Kidney (tissue), 2 donors: ENCODE results near the gene TBC1D5.

DNA sequence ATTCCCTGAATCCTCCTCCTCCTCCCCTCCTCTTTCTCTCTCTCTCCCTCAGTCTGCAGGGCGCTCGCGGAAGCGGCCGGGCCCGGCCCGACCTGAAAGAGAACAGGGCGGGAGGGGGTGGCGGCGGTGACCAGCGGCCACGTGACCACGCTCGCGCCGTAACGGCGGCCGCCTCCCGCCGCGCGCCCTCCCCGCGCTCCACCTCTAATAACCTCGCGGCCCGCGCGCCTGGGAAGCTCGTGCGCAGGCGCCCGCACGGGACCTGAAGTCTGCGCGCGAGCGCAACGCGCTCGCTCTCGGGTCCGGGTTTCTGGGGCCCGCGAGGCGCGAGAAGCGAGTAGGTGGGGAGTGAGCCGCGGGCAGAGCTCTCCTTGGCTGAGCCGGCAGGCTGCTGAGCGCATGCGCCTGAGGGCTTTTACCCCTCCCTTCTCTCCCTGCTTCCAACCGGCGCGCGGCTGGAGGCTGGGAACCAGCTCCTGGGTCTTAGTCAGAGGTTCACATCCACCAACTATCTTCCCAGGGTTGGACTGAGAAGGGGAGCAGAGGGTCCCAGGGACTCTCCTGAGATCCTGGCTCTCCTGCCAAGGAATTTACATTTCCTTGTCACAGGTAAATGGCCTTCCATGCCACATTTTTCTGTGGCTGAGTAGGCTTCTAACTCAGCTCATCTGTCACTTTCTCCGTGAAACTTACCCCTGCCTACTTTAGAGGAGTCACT lies at the start of gene TBC1D5:
Gene TBC1D5, minus strand, starts transcription at position 122 of the 718 bp plus-strand sequence.
- PRO-cap, result bidirectional peak, plus-strand start at position 443 of the sequence, minus-strand start at position 94 of the sequence
- RRBS, result 1% methylated on average over 12 of the region's 59 CpGs

- PRO-cap, result no peak
- RRBS, result no CpG with 5 or more reads among the region's 14 CpGs
These were observed 94.1 kb downstream of the SATB1 start for GRCh38 chr3:18331019-18331463.

DNA sequence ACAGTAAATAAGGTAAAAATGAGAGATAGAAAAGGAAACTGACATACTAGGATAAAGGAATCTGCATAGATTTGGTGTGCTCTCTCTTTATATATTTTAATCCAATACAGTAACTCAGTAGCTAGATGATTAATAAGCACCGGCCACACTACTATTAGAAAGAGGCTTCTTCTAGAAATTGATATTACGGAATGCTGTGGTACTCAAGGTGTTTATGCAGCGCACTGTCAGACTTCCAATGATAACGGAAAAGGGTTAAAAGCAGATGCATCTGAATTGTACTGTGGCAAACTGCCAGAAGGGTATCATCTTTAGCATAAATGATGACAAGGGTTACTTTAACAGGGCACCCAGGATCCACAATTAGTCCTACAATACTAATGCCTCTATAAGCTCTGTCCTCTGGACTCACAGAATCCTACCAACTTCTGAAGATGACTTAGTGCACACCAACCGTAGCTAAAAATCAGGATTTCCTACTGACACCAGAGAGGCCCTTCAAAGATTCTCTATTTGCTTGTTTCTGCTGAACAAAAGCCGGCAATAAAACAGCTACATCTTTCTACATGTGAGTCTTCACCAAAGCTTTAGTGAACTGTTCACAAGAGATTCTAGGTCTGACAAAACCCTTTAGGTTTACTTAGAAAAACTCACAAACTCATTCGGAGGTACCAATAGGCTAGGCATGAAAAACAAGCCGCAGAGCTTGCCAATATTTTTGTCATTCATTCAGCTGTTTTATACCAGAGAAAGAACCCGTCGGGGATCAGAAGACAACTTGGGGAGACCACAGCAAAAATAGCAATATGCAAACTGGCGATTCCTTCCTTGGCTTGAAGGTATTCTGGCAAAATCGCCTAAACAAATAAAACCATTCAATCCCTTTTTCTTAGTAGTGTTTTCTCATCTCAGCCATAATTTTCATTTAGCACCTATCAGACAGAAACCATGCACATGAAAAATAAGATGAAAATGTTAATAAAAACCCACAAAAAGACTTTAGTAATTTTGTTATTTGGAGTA lies 7.0 kb downstream of the SATB1 start:
- PRO-cap, result no peak
- RRBS, result no CpG with 5 or more reads among the region's 12 CpGs

DNA sequence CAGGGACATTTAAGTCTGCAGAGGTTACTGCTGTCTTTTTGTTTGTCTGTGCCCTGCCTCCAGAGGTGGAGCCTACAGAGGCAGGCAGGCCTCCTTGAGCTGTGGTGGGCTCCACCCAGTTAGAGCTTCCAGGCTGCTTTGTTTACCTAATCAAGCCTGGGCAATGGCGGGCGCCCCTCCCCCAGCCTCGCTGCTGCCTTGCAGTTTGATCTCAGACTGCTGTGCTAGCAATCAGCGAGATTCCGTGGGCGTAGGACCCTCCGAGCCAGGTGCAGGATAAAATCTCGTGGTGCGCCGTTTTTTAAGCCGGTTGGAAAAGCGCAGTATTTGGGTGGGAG lies 185.1 kb upstream of the KCNH8 start:
- PRO-cap, result no peak
- RRBS, result no CpG with 5 or more reads among the region's 12 CpGs

DNA sequence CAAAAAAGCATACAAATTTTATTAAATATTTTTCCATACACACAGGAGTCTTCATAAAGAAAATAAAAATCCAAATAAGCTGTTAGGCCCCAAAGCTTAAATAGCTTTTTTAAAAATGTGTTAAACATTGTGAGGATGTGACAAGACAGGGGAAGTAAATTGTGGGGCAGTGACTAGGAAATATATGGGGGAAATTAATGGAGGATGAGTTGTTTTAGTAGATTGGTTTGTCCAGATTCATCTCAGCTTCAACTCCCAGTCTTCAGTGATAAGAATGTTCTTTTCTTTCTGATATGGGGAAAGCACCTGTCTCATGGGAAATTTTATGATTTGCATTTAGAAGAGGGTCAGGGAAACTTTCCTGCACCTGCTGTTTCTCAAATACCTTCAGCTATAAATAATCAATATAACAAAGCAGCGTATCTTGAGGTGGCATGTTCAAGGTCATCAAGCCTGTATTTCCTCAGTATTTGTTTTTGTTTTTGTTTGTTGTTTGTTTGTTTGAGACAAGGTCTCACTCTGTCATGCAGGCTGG lies 213.9 kb downstream of the KCNH8 start:
- PRO-cap, result no peak
- RRBS, result no CpG with 5 or more reads among the region's 1 CpG

DNA sequence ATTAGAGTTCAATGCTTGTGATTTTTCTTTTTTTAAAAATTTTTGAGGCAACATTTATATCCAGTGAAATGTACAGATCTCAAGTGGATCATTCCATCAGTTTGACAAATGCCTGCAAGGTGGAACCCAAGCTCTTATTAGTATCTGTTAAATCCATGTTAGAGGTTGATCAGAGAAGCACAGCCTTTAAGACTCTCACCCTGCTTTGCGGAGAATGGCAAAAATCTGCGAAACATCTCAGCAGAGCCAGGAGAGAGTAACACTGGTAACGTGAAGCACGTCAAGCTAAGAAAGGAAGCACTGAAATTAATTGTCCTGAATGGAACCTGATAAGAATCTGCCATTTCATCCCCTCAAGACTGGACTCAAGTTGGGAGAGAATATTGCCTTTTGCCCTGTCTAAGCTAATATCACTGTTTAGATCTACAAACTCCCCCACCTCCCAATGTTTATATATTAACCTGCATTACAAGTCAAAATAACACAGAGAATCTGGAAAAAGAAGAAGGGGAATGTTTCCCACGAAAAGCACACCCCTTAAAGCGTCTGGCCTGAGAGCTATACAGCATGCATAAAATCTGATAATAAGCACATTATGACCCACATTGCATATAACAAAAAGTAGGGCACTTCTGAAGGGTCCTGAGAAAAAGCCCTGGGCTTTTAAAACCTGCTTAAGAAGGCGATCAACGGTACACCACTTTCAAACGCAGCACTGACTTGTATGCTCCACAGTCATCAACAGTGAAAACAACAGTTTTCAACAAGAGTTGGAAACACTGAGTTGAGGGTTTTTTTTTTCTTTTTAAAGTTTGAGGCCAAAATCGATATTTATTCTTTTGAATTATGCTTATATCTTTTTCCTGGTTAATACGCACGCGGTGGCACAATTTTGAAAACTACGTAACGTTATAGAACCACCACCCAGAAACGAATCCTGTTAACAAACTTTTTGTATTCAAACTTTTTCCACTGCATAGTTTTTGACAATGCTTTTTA lies 1.4 kb upstream of the KAT2B start:
- PRO-cap, result no peak
- RRBS, result no CpG with 5 or more reads among the region's 16 CpGs

- PRO-cap, result no peak
- RRBS, result no CpG with 5 or more reads among the region's 30 CpGs
These were observed 1.2 kb downstream of the KAT2B start for GRCh38 chr3:20041158-20042088.

GRCh38 chr3:20054359-20055513 lies 14.5 kb downstream of the KAT2B start:
- PRO-cap, result no peak
- RRBS, result no CpG with 5 or more reads among the region's 11 CpGs

DNA sequence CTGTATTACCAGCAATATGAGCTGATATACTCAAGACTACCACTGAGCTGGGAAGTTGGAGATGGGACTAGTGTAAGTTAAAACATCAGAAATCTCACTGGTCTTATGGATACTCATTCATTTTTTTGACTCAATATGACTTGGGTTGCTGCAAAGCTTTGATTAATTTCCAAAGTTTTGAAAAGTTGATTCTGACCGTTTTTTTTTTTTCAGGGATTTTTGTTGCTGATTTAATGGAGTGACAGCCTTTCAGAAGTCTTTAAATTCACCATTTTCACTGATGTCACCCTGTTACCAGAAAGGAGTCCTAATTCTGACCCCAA lies 708.3 kb downstream of the ZNF385D start:
- PRO-cap, result no peak
- RRBS, result no CpG with 5 or more reads among the region's 1 CpG

DNA sequence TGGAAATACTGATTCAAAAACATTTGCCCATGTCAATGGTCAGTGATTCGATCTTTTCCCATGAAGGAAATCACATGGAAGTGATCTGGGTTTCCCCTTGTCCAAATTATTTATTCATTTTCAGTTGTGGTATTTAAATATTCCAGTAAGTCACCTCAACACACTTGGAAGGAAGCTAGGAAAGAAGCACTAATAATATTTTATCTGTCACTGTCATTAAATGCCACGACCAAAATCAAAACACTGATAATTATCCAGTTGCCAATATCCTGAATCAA lies 78.5 kb downstream of the ZNF385D start:
- PRO-cap, result no peak
- RRBS, result no CpG with 5 or more reads among the region's 2 CpGs

- PRO-cap, result no peak
- RRBS, result no CpG with 5 or more reads among the region's 2 CpGs
These were observed 45.3 kb downstream of the ZNF385D start for GRCh38 chr3:21705742-21706022.

- PRO-cap, result no peak
- RRBS, result no CpG with 5 or more reads among the region's 4 CpGs
These were observed 788 bp downstream of the ZNF385D start for GRCh38 chr3:21750218-21750626.

GRCh38 chr3:23331010-23331742 lies 128.0 kb downstream of the UBE2E2 start:
- PRO-cap, result no peak
- RRBS, result no CpG with 5 or more reads among the region's 1 CpG

DNA sequence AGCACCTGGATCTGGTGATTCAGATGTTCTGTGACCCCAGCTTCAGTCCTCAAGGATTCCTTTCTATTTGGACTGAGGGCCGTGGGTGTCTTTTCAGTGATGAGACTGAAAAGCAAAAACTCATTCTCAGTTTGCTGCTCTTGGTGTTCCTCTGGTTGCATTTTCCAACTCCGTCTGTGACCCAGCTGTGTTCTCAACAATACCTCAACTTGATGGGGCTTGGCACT lies 142.6 kb upstream of the UBE2E1 start:
- PRO-cap, result no peak
- RRBS, result no CpG with 5 or more reads among the region's 2 CpGs

GRCh38 chr3:23740296-23741004 lies 65.3 kb upstream of the UBE2E1 start:
- PRO-cap, result no peak
- RRBS, result no CpG with 5 or more reads among the region's 3 CpGs

GRCh38 chr3:23750812-23751898 lies 54.6 kb upstream of the UBE2E1 start:
- PRO-cap, result no peak
- RRBS, result no CpG with 5 or more reads among the region's 16 CpGs

GRCh38 chr3:23807224-23807575 lies 1.4 kb downstream of the UBE2E1 start:
- PRO-cap, result bidirectional peak, plus-strand start at chr3:23807357, minus-strand start at chr3:23807162
- RRBS, result no CpG with 5 or more reads among the region's 10 CpGs

DNA sequence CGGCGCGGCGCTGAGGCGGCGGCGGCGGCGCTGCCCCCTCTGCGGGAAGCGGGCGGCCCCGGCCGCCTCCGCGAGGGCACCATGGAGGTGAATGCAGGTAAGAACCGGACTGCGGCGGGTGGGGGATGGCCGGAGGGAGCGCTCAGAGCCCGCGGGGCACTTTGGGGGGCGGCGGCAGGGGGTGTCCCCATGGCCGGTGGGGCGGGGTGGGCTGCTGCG lies 321 bp downstream of the NR1D2 start:
- PRO-cap, result no peak
- RRBS, result 2% methylated on average over 24 of the region's 28 CpGs

DNA sequence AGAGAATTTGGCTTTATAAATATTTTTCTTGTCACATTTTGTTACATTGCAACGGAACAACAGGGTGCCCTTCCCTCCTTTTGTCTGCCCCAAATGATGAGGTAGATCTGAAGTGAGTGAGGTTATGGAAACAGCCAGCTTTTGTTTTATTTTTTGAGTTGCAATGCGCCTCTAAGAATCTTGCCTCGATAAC lies 1.6 kb downstream of the NR1D2 start:
- PRO-cap, result no peak
- RRBS, result no CpG with 5 or more reads among the region's 3 CpGs

DNA sequence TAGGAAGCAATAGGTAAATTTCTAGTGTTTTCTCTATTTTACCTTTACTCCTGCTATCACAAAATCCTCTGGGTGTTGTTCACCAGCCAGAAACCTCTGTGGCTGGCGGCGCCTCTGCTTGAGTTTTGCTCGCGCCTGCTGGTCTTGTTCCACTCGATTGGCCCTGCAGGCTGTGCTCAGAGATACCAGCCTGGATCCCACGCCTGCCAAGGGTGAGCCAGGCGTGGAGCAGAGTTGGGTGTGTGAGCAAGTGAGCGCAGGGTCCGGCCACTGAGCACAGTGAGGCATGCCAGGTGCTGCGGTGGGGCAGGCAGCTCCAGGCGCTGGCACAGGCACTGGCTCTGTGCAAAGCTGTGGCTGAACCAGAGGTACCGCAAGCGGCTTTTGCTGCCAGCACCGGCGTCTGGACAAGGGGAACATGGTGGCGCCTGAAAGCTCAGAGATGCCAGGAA lies 73.6 kb downstream of the NR1D2 start:
- PRO-cap, result no peak
- RRBS, result 92% methylated on average over 3 of the region's 16 CpGs